ENCODE data around the gene HSH2D.

- RRBS = no CpG with 5 or more reads among the region's 23 CpGs
Measured at GRCh38 chr19:15374660-15375300, 4.8 kb downstream of the AKAP8 start.

GRCh38 chr19:15452217-15453247 lies 2.8 kb upstream of the WIZ start:
- RRBS = 3% methylated on average over 7 of the region's 51 CpGs

- RRBS = no CpG with 5 or more reads among the region's 2 CpGs
Measured at GRCh38 chr19:15498820-15499041, 9.6 kb upstream of the CYP4F22 start.

DNA sequence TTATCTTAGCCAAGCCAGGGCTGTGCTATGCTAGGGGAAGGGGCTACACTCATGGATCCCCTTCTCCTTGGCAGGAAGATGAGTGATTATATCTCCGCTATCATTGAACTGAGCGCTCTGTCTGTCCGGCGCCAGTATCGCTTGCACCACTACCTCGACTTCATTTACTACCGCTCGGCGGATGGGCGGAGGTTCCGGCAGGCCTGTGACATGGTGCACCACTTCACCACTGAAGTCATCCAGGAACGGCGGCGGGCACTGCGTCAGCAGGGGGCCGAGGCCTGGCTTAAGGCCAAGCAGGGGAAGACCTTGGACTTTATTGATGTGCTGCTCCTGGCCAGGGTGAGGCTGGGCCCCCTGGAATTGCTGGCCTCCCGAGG lies 32.0 kb downstream of the CYP4F22 start:
- RRBS = 92% methylated on average over 9 of the region's 17 CpGs

- RRBS = 2% methylated on average over 2 of the region's 27 CpGs
Measured at GRCh38 chr19:15556189-15556731, 47.9 kb downstream of the CYP4F22 start.

- RRBS = no CpG with 5 or more reads among the region's 6 CpGs
Measured at GRCh38 chr19:15641855-15642508, 1.3 kb downstream of the CYP4F3 start.

- RRBS = no CpG with 5 or more reads among the region's 8 CpGs
Measured at GRCh38 chr19:15864852-15865358, 33.0 kb downstream of the CYP4F2 start.

- RRBS = no CpG with 5 or more reads among the region's 5 CpGs
Measured at GRCh38 chr19:16066208-16066623, 10.1 kb upstream of the TPM4 start.

GRCh38 chr19:16069609-16070186 lies 6.6 kb upstream of the TPM4 start:
- RRBS = no CpG with 5 or more reads among the region's 11 CpGs

GRCh38 chr19:16083433-16083877 lies 7.2 kb downstream of the TPM4 start:
- RRBS = no CpG with 5 or more reads among the region's 13 CpGs

- RRBS = 93% methylated on average over 7 of the region's 16 CpGs
Measured at GRCh38 chr19:16125188-16125696, 13.6 kb downstream of the RAB8A start.

DNA sequence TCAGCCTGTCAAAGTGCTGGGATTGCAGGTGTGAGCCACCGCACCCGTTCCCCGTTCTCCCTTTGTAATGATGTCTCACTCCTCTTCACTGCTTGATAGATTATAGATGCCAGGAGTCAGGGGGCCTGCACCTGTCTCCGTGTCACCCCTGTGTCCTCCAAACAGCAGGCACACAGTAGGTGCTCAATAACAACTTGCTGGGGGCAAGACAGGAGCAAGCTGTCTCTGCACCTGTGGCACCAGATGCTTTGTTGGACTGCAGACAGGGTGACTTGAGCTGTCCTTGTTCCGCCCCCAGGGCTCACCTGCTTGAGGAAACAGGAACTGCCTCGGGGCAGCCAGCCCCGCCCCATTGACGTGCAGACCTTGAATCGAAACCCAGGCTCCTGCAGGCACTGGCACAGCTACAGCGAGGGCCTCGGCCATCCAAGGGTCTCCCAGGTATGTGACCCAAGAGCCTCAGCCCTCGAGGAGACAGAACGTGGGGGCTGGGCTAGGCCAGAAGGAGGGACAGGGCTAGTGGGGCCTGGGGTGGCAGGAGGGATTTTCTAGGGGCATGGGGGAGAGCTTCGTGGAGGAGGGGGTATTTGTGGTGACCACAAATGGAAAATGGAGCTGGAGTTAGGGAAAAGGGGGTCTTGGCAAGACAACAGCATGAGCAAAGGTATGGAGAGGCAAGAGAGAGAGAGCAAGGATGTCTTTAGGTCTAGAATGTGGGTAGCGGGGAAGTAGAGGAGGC lies at the start of gene HSH2D:
Gene HSH2D (plus strand): TSS at position 352 of the 739 bp plus-strand sequence.
- RRBS = no CpG with 5 or more reads among the region's 15 CpGs

DNA sequence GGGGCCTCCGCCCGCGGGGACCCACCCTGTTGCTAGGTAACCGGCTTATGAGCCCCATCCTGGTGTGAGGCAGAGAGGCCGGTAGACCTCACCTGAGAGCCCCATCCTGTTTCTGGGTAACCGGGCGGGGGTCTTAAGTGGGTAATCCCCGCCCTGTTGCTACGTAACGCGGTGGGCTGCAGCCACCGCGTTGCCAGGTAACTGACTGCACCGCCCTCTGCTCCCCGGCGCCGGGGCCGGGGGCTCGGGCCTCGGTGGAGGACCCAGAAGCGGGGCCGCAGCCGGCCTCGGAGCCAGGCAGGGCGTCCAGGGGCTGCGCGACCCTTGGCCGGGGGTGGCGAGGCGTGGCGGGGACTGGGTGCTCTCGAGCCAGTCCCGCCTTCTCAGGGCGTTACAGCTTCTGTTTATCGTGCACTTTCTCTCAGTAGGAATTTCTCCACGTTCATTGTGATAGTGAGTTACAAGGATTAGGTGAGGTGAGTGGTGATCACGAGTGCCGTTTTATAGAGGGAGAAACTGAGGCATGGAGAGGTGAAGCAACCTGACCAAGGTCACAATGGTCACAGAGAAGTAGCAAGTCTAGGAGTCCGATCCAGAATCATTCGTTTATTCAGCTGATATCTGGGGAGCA lies 516 bp downstream of the AP1M1 start:
- RRBS = 1% methylated on average over 18 of the region's 40 CpGs

- RRBS = no CpG with 5 or more reads among the region's 11 CpGs
Measured at GRCh38 chr19:16288393-16288897, 36.2 kb upstream of the KLF2 start.

- RRBS = no CpG with 5 or more reads among the region's 6 CpGs
Measured at GRCh38 chr19:16331140-16331566, 6.5 kb downstream of the KLF2 start.

- RRBS = 88% methylated on average over 2 of the region's 18 CpGs
Measured at GRCh38 chr19:16362980-16363709, 38.5 kb downstream of the KLF2 start.

DNA sequence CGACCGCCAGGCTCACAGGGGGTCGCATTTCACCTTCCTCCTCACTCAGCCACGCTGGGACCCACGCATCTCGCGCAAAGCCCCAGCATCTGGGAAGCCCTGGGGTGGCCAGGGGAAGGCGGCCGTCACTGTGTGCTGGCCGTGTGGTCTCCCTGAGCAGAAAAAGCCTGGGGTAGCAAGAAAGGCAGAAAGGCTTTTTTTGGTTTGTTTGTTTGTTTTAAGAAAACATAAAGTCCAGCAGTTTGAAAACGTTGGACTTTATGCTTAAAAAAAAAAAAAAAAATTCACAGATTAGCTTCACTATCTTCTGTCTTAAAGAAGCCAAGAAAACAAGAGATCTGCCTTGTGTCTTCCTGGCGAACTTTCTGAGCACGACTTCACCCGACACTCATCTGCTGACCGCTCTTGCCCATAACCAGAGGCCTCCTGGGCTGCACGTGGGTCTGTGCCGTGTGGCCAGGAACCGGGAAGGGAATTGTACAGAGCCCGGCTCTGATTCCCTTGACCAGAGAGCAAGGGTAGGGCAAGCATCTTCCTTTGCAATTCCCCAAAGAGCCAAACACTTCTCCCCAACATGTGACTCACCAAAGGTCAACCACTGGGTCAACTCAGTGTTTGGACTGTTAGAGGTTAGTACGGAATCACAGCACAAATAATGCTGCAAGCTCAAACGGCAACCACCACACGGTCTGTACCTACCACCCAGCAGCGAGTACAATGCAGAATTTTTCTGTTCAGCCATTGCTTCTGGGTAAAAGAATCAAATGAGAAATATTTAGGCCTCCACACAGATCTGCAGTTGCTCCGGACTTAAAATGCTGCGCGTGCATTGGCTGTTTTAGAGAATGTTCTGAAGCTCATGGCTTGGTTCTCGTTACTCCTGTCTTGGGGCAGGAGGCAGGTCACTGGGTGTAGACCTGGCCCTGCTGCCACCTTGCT lies 48.9 kb downstream of the KLF2 start:
- RRBS = no CpG with 5 or more reads among the region's 27 CpGs

- RRBS = no CpG with 5 or more reads among the region's 15 CpGs
Measured at GRCh38 chr19:16384330-16384818, 59.7 kb downstream of the KLF2 start.

GRCh38 chr19:16463758-16464372 lies 7.9 kb downstream of the EPS15L1 start:
- RRBS = no CpG with 5 or more reads among the region's 9 CpGs

DNA sequence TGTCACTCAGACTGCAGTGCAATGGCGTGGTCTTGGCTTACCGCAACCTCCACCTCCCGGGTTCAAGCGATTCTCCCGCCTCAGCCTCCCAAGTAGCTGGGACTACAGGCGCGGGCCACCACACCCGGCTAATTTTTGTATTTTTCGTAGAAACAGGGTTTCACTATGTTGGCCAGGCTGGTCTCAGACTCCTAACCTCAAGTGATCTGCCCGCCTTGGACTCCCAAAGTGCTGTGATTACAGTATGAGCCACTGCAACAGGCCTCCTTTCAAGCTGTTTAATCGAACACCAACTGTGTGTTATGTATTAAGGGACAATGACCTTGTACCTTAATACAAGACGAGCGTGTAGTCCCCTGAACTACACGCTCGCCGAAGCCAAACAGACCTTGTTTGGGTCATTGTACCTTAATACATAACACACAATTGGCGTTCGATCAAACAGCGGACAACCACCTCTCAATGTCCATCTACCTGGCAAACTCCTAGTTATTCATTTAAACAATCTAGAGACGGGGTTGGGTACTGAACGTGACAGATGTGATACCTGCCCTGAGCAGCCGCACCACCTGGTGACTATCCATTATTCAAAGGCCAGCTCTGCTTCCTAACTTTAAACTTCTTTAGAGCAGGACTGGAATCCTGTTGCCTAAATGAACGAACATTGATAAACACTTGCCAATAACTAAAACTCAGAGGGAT lies 1.4 kb downstream of the CHERP start:
- RRBS = no CpG with 5 or more reads among the region's 23 CpGs

All from renal cortical epithelial cell (primary cell).